ENCODE measurements around a stretch of chr6.

- PRO-cap, 2 experiments = no peak in any of the 2 experiments
Observed at GRCh38 chr6:136288192-136288616, 1.4 kb downstream of the BCLAF1 start.

GRCh38 chr6:136289521-136289731 is 220 bp downstream of the BCLAF1 start:
- PRO-cap, 2 experiments = no peak in any of the 2 experiments

GRCh38 chr6:136389333-136389573 is 99.6 kb upstream of the BCLAF1 start:
- PRO-cap, 2 experiments = no peak in any of the 2 experiments

GRCh38 chr6:136402142-136402637 is 112.5 kb upstream of the BCLAF1 start:
- PRO-cap, 2 experiments = no peak in any of the 2 experiments

DNA sequence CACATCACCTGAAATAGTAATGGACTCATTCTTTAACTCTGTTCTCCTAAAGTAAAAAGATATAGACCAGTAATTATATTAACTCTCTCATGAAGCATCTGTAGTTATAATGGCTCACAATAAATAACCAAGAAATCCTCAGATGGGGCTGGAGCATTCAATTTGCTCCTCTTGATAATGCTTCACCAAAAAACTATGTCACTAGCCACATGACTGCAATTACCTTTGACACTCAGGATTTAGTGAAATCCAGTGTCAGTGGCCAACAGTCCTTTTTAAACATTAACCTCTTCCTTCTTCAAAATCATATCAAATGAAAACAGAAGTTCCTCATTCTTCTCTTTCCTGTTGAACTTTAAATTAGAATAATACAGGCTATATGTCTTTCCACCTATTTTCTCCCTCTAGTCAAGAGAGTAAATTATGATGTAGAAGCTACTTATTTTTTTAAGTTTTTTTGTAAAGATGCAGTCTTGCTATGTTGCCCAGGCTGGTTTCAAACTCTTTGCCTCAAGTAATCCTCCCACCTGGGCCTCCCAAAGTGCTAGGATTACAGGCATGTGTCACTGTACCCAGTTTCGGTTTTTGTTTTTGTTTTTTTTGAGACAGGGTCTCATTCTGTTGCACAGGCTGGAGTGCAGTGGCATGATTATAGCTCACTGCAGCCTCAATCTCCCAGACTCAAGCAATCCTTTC is 41.1 kb downstream of the MAP7 start:
- PRO-cap, 2 experiments = no peak in any of the 2 experiments

- PRO-cap, 2 experiments = peak in 1 of 2 experiments; most common plus-strand start chr6:136512192 (in 1); most common minus-strand start chr6:136511873 (in 1)
Observed at GRCh38 chr6:136511539-136512351, 38.5 kb downstream of the MAP7 start.

- PRO-cap, 2 experiments = no peak in any of the 2 experiments
Observed at GRCh38 chr6:136563340-136563851, 13.2 kb upstream of the MAP7 start.

DNA sequence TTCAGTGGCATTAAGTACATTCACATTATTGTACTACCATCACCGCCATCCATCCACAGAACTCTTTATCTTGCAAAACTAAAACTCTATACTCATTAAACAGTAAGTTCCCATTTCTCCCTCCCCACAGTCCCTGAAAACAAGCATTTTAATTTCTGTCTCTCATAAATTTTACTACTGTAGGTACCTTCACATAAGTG is 30.7 kb upstream of the MAP7 start:
- PRO-cap, 2 experiments = no peak in any of the 2 experiments

GRCh38 chr6:136583213-136584293 is 33.3 kb upstream of the MAP7 start:
- PRO-cap, 2 experiments = no peak in any of the 2 experiments

GRCh38 chr6:136599542-136600052 is 49.4 kb upstream of the MAP7 start:
- PRO-cap, 2 experiments = no peak in any of the 2 experiments

GRCh38 chr6:136640498-136641009 is 90.3 kb upstream of the MAP7 start:
- PRO-cap, 2 experiments = no peak in any of the 2 experiments

GRCh38 chr6:136822652-136823290 is 379 bp downstream of the PEX7 start:
- PRO-cap, 2 experiments = peak in 2 of 2 experiments; most common plus-strand start chr6:136822865 (in 1); most common minus-strand start chr6:136822783 (in 2)

GRCh38 chr6:136956933-136957730 is 35.0 kb downstream of the SLC35D3 start:
- PRO-cap, 2 experiments = no peak in any of the 2 experiments

DNA sequence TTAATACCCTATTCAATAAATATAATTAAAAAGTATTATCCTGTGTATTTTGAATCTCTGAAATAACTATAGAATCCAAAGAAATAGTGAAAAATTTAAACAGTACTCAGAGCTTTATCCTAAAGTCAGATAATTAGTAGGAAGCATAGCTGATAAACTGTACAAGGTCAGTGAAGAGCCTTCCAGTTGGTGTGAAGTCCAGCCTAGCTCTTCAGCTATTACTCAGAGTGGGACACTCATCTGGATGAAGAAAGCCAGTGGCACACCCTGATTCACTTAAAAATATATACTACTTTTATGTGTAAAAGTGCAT is 3.1 kb downstream of the IFNGR1 start:
- PRO-cap, 2 experiments = no peak in any of the 2 experiments

DNA sequence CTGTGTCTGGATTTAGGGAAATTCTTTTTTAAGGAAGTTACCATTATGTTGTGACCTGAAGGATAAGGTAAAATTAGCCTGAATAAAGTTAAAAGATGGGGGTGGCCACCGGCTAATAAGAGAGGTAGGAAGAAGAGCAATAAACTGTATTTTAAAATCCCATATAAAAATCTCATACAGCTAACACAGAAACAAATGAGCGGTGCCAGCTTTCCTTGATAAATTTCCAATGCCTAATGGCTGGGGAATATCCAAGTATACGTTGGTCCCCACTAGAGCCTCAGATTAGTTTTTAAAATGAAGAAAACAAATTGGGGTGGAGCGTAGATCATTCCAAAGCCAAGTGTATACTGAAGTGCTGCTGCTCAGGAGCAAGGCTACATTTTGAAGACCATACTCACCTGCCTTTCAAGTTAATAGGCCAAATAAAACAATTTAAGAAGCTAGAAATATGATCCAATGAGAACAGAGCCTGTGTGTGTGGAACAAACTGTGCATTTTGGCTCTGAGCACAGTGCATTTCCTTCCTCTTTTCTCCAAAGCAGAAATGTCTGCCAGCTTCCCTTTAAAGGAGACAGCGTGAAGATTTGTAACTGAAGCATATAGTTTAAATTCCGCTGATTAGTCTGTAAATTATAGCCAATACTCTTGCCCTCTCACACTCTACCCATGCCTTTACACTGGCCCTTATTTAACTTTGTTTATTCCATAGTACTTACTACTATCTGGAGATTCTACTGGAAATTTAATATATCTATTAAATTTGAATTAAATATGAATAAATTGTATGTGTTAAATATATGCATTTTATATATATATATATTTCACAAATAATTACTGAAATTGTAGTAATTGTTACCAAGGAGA is 3.2 kb upstream of the IFNGR1 start:
- PRO-cap, 2 experiments = no peak in any of the 2 experiments

DNA sequence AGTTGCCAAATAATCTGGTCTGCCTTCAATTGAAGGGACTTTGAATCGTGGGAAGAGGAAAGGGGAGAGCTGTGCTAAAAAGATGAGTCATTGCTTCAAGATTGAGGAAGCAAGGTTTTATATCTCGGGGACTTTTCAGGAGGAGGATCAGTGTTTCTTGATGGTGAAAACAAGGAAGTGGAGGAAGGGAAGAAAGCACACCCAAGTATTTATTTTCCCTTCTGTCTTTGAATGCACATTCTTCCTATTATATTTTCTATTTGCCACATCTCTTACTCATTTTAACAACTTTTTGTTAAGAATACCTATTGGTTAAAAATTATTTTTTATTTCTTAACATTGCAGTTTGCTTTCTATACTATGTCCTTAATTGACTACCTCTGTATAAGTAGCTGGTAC is 14.9 kb upstream of the IFNGR1 start:
- PRO-cap, 2 experiments = no peak in any of the 2 experiments

DNA sequence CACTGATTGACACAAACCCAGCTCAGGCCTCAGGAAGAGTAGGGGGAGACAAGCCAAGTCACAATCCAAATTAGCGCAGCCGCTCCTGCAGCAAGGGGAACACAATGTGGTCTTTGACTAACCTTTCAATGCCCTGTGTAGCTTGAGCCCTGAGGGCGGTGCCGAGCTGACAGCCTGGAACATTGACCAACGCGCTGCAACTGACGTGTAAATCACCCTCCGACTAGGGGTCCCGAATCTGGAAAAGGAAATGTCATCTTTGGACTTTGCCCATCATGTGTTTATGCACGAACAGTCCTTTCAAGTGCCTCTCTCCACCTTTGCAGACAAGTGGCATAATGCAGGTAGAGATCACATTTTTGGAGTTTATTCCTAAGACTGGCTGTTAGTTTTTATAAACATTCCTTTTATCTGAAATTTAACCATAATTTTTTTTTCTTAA is 136.6 kb downstream of the OLIG3 start:
- PRO-cap, 2 experiments = no peak in any of the 2 experiments

DNA sequence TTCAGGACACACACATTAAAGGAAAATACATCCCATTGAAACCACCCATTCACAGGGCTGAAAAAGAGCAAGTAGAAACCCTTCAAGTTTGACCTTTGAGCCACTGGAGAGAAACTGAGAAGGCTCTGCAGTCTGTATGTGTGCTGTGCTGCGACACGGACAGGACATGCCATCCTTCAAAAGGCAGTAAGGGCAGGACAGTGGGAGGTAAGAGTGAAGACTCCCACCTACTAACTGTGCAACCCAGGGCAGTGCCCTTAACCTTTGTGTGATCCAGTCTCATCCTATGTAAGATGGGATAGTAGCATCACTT is 153.5 kb upstream of the OLIG3 start:
- PRO-cap, 2 experiments = no peak in any of the 2 experiments

GRCh38 chr6:137724750-137725192 is 142.3 kb upstream of the TNFAIP3 start:
- PRO-cap, 2 experiments = peak in 1 of 2 experiments; most common plus-strand start chr6:137725104 (in 1)

DNA sequence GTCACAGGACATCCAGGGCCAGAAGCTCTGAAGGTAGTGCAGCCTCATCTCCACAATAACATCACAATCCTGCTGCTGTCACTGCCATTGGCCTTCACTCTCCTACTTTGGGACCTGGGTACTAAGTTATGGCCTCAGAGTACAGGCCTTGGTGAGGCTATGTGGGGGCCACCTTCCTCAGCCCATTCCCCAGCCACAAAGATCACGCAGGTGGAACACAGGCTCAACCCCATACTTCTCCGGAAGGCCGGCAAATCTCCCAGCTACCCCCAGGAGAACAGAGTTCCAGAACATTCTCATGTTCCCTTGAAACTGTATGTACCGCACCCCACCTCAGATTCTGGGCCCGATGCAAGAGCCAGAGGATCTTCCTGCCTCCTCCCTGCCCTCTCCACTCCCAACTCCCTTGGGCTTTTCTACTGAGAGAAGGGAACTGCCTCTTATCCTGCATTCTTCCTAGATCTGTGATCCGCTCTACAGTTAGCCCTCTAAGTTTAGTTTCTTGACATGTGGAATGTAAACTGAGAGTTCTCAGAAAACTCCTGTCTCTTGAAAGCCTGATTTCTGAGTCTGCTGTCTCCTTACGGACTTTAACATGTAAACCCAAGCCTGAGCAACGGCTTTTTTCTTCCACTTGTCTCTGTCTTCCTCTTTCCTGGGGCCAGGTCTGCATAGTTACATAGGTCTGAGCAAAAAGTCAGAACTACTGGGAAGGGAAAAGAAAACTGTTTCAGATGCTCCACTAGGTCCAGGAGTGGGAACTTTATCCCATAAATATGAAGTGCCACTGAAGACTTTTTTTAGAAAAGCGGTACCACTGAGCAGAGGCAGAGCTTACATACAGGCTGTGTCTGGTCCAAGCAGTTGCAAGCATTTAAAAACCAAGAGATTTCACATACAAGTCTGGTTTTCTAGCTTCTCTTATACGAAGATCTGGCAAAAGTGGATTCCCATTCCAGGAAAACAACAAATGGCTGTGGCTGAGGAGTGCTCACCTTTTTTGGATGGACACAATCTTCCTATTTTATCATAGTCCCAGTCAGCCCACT is 86.5 kb upstream of the TNFAIP3 start:
- PRO-cap, 2 experiments = no peak in any of the 2 experiments